Type B pancreatic cell (in vitro differentiated cells): ENCODE measurements around the genes MRO, ME2 and DYNAP.

DNA sequence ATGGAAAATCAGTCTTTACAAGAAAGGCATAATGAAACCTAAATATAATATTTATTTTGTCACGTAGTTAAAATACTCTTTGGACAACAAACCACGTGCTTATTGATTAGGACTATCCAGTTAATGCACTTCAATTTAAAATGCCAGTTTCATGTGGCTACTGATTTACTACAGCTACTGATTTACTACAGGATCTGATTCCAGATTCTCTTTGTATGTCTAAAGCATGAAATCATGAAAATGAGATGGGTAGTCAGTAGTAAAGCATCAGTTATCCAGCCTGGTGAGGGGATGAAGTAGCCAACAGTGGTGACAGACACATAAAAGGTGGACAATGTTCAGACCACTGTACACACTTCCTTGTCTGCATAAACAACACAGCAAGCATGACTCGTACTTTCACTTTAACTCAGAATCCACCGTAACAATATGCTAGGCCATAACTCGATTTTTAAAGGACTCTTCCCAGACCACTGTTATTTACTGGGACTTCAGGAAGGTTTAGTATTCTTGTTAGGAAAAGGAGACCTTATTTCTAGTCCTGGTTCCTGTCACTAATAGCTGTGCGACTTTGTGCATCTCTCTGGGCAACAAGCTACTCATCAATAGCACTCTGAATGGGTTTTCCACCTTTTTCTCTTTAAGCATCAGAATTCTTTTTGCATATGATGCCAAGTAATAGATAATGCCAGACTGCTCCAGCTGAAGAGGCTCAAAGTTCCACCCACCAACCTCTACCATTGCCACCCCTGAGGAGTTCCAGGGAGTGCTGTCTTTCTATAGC is 24.8 kb downstream of the ACAA2 start:
- PRO-cap, result no peak

GRCh38 chr18:49812133-49812732 is 1.1 kb downstream of the ACAA2 start:
- PRO-cap, result no peak

GRCh38 chr18:49877655-49877998 is 64.3 kb upstream of the ACAA2 start:
- PRO-cap, result no peak

- PRO-cap, result unidirectional peak, minus-strand start at chr18:49945091
Observed at GRCh38 chr18:49944730-49945683, 131.7 kb upstream of the ACAA2 start.

- PRO-cap, result no peak
Observed at GRCh38 chr18:50071081-50071749, 123.7 kb downstream of the MYO5B start.

- PRO-cap, result no peak
Observed at GRCh38 chr18:50127619-50128124, 67.3 kb downstream of the MYO5B start.

DNA sequence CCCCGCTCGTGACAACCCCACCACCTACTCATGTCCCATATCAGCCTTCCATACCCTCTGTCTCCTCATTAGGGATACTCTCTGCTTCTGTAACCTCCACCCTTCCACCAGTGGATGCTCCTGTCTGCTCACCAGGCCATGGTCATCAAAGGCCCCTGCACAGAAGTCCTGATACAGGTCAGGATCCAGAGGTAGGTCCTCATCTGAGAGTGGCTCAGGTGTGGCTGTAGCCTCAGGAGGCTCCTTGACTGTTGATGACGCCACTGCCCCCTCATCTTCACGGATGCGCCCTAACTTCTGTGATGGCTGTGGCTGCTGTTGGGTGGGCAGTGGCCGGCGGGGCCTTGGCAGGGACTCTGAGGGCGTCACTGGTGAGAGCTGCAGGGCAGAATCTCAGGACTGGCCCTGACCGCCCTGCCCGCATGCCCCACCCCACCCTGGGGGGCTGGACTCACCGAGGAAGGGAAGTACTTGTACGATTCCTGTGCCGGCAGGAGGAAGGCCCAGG is 2.6 kb downstream of the CXXC1 start:
- PRO-cap, result no peak

DNA sequence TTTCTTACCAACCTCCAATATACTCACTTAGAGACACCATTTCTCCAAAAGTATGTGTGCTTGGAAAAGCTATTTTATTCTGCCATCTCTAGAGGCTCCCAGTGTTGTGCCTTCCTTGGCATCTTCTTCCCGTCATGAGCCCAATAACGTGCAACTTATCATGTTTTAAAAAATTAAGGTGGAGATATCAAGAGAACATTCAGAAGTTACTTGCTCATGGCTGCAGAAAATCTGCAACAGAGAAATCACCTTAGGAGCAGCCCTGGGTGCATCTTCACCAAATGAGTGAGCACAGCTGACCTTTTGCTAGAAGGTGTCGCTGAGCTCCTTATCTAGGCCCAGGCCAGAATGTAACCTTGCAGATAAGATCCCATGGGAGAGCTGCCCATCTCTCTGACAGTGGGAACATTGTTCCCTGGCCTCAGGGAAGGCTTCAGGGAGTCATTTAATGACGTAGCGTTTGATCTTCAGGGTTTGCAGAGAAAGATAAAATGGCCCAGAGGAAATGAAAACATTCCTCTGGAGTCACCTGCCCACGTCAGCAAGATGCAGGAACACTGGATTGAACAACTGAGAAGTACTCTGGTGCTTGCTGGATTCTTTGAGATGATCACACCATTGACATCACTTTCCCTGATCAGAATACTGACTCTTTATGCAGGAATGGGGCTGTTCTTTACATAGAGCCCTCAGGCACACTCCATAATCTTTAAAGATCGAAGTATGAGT is 51.5 kb downstream of the MAPK4 start:
- PRO-cap, result no peak

DNA sequence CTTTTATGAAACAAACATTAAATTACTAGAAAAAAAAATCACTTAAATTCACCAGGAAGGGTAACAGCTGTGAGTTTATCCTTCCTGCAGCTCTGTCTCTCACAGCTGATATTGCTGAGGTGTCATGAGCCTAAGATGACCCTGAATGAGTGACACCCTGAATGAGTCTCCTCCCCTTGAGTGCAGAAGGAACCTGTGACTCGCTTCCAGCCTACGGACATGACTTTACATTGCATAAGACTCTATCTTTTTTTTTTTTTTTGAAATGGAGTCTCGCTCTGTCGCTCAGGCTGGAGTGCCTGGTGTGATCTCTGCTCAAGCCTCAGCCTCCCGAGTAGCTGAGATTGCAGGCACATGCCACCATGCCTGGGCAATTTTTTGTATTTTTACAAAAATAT is 14.1 kb downstream of the MRO start:
- PRO-cap, result no peak

- PRO-cap, result no peak
Observed at GRCh38 chr18:50819185-50820441, at the start of gene MRO. MRO (minus strand) TSS chr18:50820016.

DNA sequence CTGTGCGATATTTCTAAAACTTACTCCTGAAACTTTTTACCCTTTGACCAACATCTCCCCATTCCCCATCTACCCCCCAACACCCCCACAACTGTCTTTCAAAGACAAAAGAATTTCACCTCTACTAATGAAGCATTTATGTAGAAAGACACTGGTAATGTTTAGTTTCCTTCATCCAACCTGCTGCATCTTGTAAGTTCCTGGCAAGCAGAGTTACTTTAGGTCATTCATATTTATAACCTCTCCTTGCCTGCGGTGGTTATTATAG is 1.2 kb upstream of the ME2 start:
- PRO-cap, result no peak

- PRO-cap, result unidirectional peak, plus-strand start at chr18:50878610; bidirectional peak, plus-strand start at chr18:50879120, minus-strand start at chr18:50878872
Observed at GRCh38 chr18:50878317-50879269, at the start of gene ME2. ME2 (plus strand) TSS chr18:50879118.

DNA sequence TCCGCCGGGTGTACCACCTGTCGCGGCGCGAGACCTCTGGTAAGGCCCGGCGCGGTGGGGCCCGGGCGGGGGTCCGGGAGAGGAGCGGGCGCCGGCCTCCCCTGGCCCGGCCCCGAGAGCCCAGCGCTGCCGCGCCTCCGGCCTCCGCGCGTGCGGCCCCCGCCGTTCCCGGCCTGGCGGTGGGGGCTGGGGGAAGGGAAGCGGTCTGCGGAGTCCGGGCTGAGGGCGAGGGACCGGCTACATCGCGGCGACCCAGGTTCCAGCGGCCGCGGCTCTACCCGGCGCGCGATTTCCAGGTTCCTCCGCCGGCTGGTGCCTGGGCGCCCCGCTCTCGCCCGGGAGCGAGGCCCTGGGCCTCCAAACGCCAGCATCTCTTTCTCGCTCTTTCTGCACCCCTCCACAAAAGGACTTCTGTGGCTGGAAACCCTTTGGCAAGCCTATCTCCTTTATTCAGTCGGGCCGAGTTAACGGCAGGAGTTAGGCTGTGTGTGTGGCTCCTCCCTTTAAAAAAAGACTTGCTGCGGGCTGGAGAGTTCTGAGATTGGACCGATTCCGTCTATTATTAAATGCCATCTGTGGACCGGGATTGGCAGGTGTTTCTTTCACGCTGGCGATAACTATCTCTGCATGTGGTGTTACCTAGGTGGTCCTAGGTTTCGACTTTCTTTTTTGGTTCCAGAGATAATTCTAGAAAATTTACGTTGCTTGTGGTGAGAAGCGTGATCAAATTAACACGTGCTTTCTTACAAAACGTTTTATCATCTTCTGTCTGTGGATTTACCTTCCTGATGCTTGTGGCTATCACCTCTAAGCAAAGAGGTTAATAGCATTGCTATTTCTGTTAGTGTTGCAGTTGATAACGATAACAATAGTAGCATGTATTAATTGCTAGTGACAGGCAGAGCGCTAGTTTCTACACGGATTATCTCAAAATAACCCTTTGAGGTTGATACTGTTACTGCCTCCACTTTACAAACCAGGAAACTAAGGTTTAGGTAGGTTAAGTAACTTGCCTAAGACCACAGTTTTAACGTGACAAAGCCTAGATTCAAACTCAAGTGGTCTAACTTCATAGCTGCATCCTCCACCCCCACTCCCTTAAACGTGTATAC is 708 bp downstream of the ME2 start:
- PRO-cap, result unidirectional peak, minus-strand start at position 439 of the sequence

GRCh38 chr18:51081141-51081993 is 51.4 kb downstream of the SMAD4 start:
- PRO-cap, result no peak

DNA sequence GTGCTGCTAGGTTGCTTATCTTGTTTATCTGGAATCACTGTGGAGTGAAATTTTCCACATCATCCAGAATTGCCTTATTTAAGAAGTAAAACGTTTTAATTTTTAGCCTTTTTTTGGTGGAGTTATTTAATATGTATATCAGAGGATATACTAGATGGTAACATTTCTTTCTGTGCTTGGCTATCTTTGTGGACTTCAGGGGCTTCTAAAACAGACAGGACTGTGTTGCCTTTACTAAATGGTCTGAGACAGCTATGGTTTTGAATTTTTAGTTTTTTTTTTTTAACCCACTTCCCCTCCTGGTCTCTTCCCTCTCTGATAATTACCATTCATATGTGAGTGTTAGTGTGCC is 52.4 kb downstream of the SMAD4 start:
- PRO-cap, result no peak

GRCh38 chr18:51084404-51084812 is 54.4 kb downstream of the SMAD4 start:
- PRO-cap, result no peak

DNA sequence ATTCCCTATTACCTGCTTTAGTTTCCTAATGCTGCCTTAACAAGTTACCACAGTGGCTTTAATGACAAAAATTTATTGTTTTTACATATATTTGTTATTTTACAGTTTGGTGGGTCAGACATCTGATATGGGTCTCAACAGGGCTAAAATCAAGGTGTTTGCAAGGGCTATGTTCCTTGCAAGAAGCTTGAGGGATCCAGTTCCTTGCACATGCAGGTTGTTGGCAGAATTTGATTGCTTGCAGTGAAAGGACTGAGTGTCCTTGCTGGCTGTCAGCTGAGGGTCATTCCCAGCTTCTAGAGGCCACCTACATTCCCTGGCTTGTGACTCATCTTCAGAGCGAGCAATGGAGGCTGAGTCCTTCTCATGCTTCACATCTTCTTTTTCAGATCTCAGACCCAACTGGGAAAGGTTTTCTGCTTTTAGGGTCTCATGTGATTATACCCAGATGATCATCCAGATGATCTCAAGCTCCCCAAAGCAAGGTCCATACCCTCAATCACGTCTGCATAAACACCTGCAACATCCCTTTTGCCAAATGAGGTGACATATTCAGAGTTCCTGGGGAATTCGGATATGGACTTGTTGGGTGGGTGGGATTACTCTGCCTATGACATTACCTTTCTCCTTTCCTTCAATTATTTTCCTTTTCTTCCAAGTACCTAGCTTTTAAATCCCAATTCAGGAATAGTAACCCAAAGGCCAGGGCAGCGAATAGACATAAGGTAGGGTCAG is 12.3 kb downstream of the MEX3C start:
- PRO-cap, result unidirectional peak, minus-strand start at position 503 of the sequence

DNA sequence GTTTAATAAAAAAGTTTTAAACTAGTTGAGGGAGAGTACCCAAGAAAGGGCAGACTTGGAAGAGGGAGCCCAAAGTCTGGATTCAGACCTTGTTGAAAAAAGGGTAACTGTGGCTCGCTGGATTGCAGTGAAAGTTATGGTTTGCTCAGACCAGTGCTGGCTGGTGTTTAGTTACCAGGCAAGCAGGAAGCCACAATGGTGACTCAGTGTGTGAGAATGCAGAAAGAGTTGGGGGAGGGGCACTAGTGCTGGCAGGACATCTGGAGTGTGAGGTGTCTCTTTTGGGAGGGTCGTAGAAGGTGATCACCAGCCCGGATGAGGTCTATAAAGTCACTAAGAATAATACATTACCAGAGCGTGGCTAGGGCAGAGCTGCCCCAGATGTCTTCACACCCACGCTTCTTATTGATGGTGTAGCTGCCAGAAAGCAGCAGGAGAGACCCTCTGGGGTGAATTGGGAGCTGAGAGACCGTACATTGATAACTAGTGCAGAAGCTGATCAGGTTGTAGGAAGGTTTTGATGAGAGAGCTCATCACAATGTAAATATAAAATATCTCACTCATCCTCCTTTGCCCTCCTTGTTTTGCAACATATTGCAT is 31.1 kb downstream of the C18orf54 start:
- PRO-cap, result no peak

- PRO-cap, result no peak
Observed at GRCh38 chr18:54591125-54591477, at the start of gene DYNAP. DYNAP (plus strand) TSS chr18:54591245.

DNA sequence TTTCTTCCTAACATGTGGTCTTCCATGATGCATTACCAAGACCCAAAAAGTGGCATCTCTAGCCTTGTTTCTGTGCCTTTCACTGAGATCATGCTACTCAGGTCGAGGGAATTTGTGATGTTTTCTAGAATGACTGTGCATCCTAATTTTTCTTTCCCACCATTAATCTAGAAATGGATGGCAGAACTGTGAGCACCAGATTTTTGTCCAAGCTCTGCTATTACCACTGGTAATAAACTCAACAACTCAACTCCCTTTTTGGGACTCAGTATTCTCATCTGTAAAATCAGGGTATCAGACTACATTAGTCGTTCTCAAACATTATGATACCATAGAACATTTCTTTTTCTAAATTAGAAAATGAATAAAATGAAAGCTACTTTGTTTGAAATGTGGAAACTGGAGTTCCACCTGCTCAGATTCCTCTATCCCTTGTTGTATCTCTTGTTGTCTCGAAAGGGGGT is 299.1 kb upstream of the CCDC68 start:
- PRO-cap, result no peak